PC-3 (cell line): ENCODE measurements around a stretch of chr2.

- RAMPAGE, long total RNA: no peak
Measured at GRCh38 chr2:238069813-238070420, 9.1 kb downstream of the SCLY start.

DNA sequence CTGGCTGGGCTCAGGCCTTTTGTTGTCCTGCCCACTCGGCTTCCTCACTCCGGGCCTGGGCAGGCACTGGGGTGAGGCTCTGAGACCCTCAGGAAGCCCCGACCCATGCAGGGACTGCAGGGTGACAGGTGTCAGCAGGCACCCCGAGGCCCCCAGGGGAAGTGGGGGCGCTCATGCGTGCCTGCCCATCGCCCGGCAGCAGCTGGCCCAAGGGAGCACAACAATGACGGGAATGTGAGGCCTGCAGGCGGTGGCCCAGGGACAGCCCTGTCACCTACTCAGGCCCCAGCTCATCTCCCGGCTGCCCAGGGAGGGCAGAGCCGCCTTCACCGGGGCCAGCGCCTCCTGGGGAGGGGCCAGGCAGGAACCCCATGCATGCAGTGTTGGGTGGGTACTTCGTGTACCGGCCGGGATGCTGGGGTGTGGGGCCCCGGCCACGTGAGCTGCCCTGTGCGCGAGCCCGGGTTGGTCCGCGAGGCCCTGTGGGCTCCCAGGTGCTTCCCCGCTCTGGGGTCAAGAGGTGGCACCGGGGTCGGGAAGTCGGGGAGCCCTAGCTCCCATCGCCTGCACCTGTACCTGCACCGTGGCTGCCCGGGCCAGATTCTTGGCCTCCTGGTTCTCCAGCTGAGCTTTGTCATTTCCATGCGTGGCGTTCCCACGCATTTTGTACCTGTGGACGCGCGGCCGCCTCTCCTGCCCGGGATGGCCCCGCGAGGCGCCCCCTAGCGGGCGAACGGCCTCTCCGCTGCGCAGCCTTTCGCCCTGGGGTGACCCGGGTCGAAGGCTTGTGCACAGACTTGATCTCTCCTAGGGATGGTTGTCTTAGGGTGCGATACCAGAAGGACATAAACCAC, 793 bp downstream of the KLHL30 start:
- RAMPAGE, long total RNA: no peak

GRCh38 chr2:238141861-238142306, 3.4 kb downstream of the KLHL30 start:
- RAMPAGE, long total RNA: no peak

DNA sequence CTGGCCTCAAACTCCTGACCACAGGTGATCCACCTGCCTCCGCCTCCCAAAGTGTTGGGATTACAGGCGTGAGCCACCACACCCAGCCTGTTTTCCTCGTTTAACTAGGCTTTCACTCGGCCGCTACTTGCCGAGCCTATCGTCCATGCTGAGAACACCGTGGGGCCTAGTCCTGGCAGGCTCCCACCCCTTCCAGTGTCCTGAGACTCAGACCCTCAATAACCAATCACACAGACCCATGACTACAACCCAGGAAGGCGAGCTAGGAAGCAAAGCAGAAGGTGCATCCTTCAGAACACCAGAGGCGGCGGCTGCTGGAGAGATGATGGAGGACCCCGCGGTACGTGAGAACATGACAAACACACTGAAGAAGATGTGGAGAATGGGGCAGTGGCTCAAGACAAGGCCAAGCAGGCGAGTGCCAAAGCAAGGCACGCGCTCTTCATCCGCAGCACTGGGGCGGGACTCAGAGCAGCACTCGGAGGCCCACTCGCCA, 13.5 kb downstream of the ERFE start:
- RAMPAGE, long total RNA: no peak

DNA sequence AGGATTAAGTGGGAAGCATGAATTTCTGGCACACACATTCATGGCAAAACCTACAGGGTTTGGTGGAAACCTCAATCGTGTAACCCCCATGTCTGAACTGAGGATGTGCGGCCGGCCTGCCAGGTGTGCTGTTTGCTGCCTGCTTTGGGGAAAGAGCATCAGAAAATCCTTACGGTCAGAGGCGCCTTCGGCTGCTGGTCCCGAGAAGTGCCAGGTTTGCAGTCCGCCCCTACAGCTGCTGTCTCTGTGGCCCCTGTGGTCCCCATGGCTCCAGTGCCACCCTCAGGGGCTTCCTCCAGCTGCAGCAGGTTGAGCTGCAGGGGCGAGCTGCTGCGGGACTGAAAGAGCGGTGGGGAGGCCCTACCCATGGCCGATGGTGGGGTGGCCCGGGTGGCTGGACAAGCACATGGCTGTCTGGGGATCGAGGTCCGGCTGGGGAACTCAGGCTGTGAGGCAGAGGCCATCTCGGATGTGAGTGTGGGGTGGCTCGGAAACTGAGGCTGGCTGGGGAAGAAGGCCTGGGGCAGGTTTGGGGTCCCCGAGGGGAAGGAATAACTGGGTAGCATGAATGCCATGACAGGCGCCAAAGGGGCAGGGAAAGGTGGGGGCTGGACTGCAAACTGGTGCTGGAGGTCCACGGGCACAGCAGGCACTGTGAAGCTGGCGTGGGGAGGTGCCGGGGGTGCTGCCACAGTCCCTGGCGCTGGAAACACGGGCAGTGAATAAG, 13.1 kb upstream of the HES6 start:
- RAMPAGE, long total RNA: no peak

DNA sequence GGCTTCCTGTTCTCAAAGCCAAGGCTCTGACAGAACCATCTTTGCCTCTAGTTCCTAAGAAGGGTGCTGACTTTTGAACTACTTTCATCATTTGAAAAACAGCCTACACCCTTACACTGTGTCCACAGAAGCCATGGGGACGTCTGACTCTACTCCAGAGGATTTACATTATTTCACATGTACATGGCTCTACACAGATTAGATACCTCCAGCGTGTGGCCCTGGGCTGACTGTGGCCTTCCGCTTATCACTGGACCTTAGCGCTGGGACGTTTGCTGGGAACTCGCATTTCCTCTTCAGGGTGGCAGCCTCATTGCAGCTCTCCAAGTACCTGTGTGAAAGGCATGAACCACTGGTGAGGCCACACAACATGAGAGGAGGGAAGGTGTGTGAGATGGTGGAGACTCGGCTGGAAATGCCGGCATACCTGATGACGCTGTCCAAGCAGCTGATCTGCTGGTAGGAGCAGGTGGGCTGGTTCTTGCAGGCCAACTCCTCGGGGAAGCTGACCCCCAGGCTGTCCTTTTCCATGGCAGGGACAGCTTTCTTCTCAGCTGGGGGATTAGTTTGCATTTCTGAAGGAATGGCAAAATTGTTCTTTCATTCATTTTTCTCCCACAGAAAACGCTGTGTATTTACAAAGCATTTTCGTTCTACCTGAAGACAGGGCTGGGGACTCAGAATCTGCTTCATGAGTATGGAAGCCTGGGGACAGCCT, 18.4 kb upstream of the HES6 start:
- RAMPAGE, long total RNA: no peak

- RAMPAGE, long total RNA: no peak
Measured at GRCh38 chr2:238272766-238273493, 15.5 kb downstream of the PER2 start.

GRCh38 chr2:238281976-238282380, 6.4 kb downstream of the PER2 start:
- RAMPAGE, long total RNA: no peak

DNA sequence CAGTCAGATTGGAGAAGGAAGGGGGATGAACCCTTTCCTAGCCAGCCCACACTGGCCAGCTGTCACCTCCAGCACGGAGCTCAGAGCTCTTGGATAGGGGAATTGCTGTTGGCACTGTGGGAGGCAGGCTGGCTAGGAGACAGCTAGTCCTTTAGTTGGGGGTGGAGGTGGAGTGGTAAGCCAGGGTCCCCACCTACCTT, 2.5 kb upstream of the PER2 start:
- RAMPAGE, long total RNA: no peak

- RAMPAGE, long total RNA: no peak
Measured at GRCh38 chr2:238295133-238295829, 6.9 kb upstream of the PER2 start.

- RAMPAGE, long total RNA: no peak
Measured at GRCh38 chr2:238305769-238306416, 14.4 kb upstream of the TRAF3IP1 start.

- RAMPAGE, long total RNA: no peak
Measured at GRCh38 chr2:238306417-238306902, 13.9 kb upstream of the TRAF3IP1 start.

- RAMPAGE, long total RNA: no peak
Measured at GRCh38 chr2:238332679-238333124, 12.4 kb downstream of the TRAF3IP1 start.

GRCh38 chr2:238454424-238454853, 27.7 kb downstream of the ASB1 start:
- RAMPAGE, long total RNA: no peak

GRCh38 chr2:238696346-238696779, 151.5 kb upstream of the TWIST2 start:
- RAMPAGE, long total RNA: no peak

- RAMPAGE, long total RNA: no peak
Measured at GRCh38 chr2:238904239-238904992, 56.5 kb downstream of the TWIST2 start.

GRCh38 chr2:239238499-239239296, 162.1 kb downstream of the HDAC4 start:
- RAMPAGE, long total RNA: no peak

- RAMPAGE, long total RNA: no peak
Measured at GRCh38 chr2:239240366-239241098, 160.3 kb downstream of the HDAC4 start.

- RAMPAGE, long total RNA: no peak
Measured at GRCh38 chr2:239264375-239265016, 136.3 kb downstream of the HDAC4 start.

- RAMPAGE, long total RNA: no peak
Measured at GRCh38 chr2:239266382-239266789, 134.4 kb downstream of the HDAC4 start.